ENCODE measurements around the genes MORC2 and EIF4ENIF1.

GRCh38 chr22:30940419-30940983, 28.1 kb downstream of the MORC2 start:
- PRO-cap: no peak

DNA sequence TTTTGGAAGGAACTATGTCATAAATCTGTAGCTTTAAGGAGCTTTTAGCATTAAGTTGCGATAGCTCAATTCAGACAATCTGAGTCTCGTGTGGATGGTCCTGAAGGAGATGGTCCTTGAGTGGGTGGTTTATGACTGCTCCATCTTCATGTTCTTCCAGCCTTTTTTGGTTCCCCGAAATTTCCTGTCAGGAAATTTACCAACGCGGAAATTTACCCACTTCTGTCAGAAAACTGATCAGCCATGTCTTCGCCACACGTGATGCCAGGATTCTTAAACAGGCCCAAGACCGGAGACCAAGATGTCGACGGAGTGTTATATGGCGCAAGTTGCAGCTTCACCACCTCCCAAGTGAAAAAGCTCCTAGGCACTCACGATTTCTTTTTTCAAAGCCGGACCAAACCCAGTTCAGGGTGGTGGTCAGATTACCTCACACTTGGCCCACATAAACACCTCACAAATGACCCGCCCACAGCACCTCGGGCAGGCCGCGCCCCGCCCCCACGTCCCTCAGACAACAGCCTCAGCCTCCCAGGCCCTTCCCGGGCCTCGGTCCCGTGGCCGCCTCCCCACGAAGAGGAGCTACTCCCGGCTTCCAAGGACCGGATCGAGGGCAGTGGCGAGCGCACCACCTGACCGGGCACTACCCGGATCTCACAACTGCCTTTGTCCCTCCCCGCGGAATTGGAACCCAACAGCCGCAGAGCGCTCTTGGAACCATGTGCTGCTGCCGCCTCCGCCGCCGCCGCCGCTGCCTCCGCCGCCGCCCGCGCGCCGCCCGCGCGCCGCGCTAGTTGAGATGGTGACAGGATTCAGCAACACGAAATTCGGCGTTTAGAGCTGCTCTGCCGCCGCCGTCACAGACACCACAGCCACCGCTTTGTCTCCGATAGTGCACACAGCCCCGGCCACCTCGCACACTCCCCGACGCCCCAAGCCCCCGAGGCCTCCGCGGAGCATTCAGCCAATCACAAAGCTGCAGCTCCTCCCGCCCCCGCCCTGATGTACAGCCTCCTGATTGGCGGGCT, at the start of gene MORC2:
Gene MORC2 (minus strand): TSS at position 662 of the 1,028 bp plus-strand sequence.
- PRO-cap: bidirectional peak, plus-strand start at position 703 of the sequence, minus-strand start at position 618 of the sequence; bidirectional peak, plus-strand start outside the sequence, minus-strand start at position 923 of the sequence

GRCh38 chr22:30972171-30973263, 3.9 kb upstream of the MORC2 start:
- PRO-cap: no peak

DNA sequence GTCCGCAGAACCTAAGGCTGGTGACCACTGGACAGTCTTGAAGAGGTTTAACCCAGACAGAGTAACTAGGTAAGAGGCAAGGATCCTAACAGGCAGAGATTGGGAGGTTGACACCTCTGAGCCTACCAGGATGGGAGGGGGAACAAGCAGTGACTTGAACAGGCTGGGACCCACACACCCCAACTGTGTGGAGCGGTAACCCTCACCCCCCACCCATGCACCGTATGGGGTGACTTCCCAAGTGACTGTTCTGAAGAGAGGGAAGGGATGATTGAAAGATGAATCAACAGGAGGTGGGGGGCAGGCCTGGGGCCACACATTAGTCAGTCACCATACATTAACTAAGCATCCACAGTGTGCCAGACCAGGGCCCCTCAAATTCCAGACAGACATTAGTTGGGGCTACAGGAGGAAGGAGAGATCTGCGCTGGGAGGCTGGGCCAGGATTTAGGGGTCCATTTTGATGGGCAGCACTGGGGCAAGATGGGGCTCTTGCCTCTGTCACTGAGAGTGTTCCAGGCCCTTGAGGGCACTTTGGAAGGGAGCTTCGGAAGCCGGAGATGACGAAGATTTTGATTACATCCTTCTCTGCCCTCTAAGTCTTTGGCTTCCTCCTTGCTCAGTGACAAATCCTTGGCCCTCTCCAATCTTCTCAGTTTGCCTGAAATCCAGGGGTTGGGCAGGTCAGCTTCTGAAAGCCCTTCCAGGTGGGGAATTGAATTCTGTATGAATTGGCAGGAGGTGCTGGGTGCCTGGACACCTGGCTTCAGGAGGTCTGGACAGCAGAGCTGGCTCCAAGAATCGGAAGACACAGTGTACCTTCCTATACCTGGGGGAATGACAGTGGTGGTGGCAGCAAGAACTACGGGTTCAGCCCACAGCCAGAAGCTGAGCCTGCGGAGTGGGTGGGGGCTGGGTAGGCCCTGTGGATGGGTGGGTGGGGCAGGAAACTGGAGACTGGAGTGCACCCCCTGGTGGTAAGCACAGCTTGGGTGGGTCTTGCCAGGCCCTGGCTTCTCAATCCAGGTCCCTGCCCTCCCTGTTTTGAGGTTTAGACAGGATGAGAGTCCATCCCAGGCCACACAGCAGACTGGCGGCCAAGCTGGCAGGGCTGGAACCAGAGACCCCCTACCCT, 1.1 kb downstream of the SMTN start:
- PRO-cap: bidirectional peak, plus-strand start at position 655 of the sequence, minus-strand start at position 512 of the sequence; bidirectional peak, plus-strand start at position 984 of the sequence, minus-strand start at position 864 of the sequence

DNA sequence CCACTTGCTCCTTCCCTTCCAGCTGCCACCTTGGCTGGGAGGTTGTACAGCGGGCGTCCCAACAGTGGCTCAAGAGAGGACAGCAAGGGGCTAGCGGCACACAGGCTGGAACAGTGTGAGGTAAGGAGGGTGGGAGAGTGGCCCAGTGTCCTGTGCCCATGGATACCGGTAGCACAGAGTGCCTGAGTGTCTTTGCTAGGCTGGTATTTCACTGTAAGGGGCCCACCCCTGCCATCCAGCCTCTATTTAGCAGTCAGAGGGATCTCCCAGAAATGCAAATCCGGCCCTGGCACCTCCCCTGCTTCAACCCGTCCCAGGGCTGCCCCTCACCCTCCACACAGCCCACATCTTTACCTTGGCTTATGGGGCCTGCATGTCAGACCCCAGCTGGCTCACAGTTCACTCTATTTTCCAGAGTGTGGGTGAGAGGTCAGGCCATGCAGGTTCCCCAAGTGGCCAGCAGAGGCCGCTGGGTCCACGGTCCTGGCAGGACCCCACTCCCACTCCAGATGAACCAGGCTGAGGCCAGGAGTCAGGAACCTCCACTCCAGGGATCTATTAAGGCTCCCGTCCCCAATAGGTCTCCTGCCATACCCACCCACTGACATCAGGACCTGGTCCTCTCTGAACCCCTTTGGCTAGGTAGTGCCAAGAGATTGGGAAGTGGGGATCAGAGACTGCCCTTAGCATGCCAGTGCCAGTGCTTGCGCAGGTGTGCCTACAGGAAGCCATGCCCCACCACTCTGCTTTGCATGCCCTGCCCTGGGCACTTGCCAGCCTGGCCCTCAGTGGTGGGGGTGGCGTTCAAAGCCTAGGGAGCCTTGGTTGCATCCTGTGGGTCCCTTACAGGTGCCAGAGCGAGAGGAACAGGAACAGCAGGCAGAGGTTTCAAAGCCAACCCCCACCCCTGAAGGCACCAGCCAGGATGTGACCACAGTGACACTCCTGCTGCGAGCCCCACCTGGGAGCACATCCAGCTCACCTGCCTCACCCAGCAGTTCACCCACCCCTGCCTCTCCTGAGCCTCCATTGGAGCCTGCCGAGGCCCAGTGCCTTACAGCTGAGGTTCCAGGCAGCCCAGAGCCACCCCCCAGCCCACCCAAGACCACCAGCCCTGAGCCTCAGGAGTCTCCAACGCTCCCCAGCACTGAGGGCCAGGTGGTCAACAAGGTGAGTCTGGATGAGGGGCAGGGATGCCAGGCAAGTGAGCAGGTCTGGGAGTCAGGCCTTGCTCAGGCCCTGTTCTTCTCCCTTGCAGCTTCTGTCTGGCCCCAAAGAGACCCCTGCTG, 8.2 kb downstream of the SMTN start:
- PRO-cap: no peak

DNA sequence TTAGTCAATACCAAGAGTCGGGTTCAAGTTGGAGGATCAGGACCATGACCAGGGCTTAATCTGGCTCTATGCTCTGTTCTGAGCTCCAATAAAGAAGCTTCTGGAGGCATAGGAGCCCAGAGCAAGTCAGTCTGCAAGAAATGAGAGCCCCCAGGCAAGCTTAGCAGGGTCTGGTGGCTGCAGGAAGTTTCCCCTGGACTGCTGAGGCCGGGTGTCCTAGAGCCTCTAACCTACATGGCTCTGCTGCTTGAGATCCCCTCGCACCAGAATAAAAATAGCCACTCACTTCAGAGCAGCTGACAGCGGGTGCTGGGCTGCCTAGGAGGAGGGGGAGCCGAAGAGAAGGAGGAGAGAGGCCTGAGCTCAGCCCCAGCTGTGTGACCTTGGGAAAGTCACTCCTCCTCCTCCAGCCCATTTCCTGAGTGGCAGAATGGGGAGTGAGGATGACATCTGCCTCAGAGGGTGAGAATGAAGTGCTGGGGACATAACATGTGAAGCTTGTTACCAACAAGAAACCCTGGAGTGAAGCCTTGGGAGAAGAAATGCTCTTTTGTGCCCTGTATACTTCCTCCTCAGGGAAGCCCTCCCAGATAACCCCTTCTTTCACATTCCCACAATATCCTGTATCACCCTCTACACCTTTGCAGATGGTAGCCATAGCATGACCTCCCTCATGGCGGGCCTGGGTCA, 3.7 kb upstream of the INPP5J start:
- PRO-cap: no peak

DNA sequence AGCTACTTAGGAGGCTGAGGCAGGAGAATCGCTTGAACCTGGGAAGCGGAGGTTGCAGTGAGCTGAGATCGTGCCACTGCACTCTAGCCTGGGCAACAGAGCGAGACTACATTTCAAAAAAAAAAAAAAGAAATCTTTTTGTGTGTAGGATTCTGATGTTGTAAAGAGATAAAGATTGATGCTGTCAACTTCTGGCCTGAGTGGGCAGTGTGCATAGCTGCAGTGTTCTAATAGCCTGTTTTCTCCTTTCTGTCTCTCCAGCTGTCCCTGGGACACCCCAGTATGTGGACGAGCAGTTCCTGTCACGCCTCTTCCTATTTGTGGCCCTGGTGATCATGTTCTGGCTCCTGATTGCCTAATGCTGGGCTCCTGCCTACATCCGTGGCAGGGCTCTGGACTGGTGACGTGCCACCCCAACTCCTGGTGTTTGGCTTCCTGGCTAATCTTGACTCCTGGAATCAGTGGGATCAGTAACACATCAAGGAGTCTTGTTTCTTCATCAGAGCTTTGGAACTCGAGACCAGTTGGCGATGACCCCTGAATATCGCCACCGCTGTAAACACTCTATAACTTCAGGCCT, 7.8 kb upstream of the LIMK2 start:
- PRO-cap: unidirectional peak, minus-strand start at position 246 of the sequence

- PRO-cap: no peak
Measured at GRCh38 chr22:31260355-31261070, 31.8 kb downstream of the PIK3IP1 start.

GRCh38 chr22:31268668-31269451, 23.4 kb downstream of the PIK3IP1 start:
- PRO-cap: no peak

- PRO-cap: no peak
Measured at GRCh38 chr22:31288898-31289422, 3.3 kb downstream of the PIK3IP1 start.

DNA sequence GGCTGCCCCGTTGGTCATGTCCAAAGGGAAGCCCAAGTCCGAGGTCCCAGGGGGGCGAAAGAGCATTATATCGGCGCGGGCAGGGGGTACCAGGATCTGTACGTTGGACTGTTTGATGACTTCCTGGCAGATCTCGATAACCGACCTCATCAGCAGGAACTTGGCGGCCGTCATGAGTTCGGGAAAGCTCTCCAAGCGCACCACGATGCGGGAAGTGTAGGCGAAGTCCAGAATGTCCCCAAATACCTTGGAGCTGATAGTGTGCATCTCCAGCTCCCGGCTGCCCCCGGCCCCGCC, 1.2 kb downstream of the PATZ1 start:
- PRO-cap: no peak

DNA sequence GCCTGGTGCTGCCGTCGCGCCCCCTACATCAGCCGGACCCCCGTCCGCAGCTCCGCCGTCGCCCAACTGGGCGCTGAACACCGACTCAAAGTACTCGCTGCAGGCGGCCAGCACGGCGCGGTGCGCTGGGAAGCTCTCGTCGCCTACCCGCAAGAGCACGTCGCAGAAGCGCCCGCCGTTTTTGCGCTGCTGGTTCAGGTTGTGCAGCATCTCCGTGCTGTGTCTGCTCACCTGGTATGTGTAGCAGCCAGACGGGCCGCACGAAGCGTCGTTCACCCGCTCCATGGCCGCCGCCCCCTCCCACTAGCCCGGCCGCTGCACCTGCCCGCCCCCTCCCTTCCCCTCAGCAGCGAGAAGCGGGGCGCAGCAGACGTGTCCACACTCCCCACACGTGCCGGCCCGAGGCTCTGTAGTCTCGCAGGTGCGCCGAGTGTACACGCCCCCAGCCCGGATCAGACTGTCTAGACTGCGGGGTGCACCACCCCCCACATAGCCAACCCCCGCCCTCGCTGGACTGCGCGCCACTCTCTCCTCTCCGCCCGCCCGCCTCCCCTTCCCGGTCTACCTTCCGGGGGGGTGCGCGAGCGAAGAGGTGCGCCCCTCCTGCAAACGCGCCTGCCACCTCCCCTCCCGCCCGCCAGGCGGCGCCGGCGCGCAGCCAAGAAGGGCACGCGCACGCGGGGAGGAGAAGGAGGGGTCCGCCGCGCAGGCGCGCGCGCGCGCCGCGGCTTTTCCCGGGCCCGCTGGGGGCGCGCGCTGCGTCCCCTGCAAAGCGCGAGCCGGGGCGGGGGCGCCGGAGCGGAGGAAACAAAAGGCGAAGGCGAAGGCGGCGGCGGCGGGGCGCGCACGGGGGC, 601 bp downstream of the PATZ1 start:
- PRO-cap: bidirectional peak, plus-strand start at position 770 of the sequence, minus-strand start at position 555 of the sequence

GRCh38 chr22:31488957-31490037, at the start of gene EIF4ENIF1:
EIF4ENIF1 (minus strand) TSS chr22:31489842.
- PRO-cap: unidirectional peak, plus-strand start at chr22:31489142; bidirectional peak, plus-strand start at chr22:31489389, minus-strand start at chr22:31489362; bidirectional peak, plus-strand start at chr22:31490195, minus-strand start at chr22:31489809

- PRO-cap: no peak
Measured at GRCh38 chr22:31579793-31580237, 82.2 kb downstream of the PISD start.

- PRO-cap: bidirectional peak, plus-strand start at chr22:31625898, minus-strand start at chr22:31625783
Measured at GRCh38 chr22:31625339-31626227, 36.4 kb downstream of the PISD start.

DNA sequence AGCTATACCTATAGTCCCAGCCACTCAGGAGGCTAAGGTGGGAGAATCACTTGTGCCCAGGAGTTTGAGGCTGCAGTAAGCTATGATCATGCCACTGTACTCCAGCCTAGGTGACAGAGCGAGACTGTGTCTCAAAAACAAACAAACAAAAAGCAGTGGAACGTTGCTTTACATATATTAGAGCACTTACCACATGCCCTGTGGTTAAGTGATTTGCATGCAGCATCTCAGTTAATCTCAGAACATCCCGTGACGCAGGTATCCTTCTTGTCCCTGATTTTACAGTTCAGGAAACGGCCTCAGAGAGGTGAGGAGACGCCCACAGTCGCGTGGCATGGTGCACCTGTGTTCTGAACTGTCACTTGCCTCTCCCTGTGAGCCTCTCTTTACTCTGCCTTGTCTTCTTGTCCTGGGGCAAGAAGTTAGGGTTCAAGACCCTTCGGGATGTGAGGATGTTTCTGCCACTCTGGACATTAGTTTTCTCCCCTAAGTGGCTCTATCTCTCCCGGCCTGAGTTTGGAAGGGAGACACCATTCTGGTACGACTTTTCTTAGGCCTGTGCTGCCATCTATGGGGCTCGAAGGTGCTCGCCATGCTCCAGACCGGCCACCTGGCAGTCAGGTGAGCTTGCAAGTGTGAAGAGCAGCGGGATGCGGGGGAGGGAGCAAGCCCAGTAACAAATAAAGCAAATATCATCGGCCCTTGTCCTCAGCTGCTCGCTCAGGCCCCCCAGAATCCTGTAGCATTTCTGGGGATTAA, 25.5 kb downstream of the YWHAH start:
- PRO-cap: no peak

DNA sequence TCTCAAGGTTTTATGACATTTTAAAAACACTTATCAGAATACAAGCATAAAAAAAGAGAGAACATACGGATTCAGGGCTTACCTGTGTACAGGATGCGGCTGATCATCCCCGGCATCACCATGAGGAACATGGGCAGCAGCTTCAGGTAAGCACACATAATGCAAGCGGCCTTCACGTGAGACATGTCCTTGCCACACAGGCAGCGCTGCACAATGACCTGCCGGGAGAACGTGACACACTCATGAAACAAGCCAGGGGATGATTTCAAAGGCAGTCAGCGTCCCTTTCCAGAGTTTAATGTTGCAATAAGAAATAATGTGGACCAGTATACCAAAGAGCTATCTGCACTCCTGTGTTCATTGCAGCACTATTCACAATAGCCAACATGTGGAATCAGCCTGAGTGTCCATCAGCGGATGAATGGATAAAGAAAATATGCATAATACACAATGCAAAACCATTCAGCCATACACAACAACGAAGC, 22.3 kb downstream of the SLC5A4 start:
- PRO-cap: no peak

- PRO-cap: no peak
Measured at GRCh38 chr22:32603483-32604665, 129.3 kb downstream of the FBXO7 start.

- PRO-cap: unidirectional peak, minus-strand start at chr22:32624002
Measured at GRCh38 chr22:32623889-32624304, 149.3 kb downstream of the FBXO7 start.

GRCh38 chr22:32649312-32650073, 152.0 kb upstream of the TIMP3 start:
- PRO-cap: no peak

Data from sciatic nerve (tissue), 1 donor.